ENCODE data around the genes CHRM2 and PTN.

DNA sequence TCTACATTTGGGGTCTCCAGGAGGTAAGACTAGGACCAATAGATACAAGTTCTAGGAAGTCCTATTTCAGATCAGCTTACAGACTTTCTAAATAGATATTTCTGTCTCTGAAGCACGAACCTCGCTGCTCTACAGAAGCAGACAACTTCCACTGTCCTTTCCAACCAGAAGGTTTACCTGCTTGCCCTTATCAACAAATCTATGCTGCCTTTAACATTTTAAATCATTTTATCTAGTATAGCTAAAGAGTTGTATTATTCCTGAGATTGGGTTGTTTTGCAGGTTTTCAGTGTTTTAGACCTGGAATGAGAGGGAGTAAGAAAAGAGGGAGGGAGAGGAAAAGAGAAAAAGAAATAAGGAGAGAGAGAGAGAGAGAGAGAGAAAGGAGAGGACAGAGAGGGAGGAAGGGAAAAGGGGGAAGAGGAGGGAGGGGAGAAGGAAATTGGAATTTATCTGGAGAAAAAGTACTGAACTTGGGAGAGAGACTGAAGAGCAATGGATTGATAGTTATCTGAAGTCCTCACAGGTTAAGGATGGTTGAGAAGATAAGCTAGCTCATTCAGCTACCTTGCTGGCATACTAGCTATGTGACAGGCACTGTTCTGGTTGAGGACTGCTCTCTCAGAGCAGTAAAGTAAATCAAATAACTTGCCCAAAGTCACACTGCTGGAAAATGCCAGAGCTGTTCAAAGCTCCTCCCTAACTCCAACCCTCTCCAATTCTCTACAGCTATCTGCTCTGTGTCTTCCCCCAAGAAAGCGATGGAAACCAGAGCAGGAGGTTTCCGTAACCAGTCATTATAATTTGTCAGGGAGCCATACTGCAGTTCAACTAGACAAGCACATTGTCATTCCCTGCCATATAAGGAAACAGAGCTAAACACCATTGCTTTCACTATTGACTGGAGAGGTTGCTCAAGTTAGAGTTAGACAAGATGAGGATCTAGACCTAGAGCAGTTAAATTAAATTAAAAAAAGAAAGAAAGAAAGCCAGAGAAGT, 10.6 kb downstream of the CALD1 start:
- PRO-cap: bidirectional peak, plus-strand start at position 922 of the sequence, minus-strand start at position 615 of the sequence

- PRO-cap: bidirectional peak, plus-strand start at chr7:134812074, minus-strand start at chr7:134811814
Measured at GRCh38 chr7:134811680-134811926, 32.2 kb downstream of the CALD1 start.

DNA sequence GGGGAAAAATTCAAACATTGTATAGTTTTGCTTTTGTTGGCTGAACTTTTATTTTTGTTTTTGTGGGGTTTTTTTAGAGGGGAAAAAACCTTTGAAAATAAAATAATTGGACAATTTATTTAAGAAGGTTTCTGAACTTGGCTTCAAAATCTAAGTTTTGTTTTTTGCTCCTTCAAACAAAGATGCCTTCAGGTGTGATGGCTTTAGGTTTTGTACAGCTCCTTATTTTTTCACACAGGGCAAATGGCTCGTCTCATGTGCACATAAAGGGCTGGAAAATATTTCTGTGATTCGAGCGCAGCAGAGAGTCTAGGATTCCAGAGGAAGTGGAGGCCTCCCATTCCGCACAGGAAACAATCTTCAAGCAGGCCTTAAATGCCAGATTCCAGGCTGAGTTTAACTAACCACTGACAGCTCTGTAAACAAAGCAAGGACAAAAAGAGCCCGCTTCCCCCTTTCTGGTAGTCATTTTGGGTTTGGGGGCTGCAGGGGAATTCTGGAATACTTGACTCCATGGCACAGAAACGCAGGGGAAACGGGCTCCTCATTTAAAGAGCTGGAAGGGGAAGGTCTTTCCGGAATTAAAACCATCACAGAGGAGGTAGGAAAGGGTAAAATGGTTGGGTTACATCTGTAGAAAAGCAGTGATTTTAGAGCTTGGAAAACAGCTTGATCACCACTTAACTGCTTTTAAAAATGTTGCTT, 87.2 kb downstream of the CALD1 start:
- PRO-cap: no peak

DNA sequence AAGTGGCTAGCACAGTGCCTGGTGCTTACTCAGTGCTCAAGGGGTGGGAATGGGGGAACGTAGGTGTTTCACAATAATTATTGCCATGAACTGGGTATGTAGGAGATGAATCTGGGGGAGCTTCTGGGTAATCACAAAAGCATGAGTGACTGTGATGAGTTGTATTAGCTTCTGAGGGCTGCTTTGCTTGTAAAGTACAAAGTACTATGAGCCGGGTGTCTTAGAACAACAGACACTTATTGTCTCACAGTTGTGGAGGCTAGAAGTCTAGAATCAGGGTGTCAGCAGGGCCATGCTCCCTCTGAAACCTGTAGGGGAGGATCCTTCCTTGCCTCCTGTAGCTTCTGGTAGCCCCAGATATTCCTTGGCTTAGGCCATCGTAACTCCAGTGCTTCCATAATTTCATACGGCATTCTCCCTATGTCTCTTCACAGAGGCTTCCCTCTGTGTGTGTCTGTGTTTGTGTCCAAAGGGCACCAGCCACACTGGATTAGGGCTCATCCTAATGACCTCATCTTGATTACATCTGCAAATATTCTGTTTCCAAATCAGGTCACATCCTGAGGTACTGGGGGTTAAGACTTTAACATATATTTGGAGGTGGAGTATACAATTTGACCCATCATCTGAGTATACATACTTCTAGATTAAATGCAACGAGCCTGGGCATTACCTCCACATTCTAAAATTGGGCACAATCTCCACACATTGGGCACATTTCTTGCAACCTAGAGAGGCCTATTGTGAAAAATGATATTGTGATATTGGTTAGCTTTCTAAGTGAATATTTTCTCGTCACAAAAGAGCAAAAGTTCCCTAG, 84.7 kb upstream of the AGBL3 start:
- PRO-cap: no peak

DNA sequence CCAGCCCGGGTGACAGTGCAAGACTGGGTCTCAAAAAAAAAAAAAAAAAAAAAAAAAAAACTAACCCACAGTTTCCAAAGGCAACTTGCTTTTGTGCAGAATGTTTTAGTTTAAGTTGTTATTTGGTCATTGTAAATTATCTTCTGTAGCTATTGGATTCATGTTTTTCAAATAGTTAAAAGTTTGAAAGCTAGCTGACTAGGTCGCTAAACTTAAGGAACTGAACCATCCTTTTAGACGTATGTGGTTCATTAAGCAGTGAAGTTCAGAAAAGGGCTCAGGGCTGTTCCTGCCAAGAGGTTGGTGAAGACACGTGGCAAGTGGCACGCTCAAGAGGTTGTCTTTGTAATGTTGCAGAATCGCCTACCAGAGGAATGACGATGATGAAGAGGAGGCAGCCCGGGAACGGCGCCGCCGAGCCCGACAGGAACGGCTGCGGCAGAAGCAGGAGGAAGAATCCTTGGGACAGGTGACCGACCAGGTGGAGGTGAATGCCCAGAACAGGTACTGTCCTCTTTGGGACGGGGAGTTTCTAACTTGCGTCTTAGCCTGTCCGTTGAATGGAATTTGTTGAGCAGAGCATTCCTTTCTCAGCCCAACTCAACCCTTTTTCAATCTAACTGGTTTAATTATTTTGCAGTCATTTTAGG, 57.8 kb upstream of the AGBL3 start:
- PRO-cap: no peak

- PRO-cap: bidirectional peak, plus-strand start at chr7:134995212, minus-strand start at chr7:134995130; unidirectional peak, minus-strand start at chr7:134995447
Measured at GRCh38 chr7:134994951-134996125, 9.0 kb downstream of the AGBL3 start.

- PRO-cap: bidirectional peak, plus-strand start at chr7:135147299, minus-strand start at chr7:135147268; bidirectional peak, plus-strand start at chr7:135147361, minus-strand start at chr7:135147403
Measured at GRCh38 chr7:135147087-135147668, 694 bp upstream of the TMEM140 start.

DNA sequence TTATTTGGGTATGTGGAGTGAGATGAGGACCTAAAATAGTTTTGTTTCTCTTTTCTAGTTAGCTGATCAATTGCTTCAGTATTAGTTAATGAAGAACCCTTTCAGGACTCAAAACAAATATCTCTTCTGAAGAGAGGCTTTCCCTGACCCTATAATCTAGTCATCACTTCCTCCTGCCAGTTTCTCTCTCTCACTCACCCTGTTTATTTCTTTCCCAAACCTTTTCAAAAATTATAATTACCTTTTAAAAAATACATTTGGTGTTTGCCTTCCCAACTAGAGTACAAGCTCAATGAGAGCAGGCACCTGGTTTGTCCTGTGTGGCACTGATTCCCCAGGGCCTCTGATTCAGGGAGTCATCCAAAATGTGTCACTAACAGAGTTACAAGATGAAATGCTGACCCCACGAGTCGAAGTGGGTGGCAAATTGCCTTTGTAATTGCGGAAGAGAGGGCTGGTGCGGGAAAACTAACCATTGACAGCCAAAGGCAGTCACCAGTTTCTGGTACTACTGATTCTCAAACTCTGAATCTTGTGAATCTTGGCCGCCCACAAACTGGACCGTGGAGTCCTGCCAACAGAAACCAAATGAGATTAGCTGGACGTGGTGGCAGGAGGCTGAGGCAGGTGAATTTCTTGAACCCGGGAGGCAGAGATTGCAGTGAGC, 2.4 kb downstream of the TMEM140 start:
- PRO-cap: bidirectional peak, plus-strand start at position 580 of the sequence, minus-strand start at position 328 of the sequence

- PRO-cap: unidirectional peak, plus-strand start at chr7:135169314; unidirectional peak, plus-strand start at chr7:135169381; bidirectional peak, plus-strand start at chr7:135169614, minus-strand start at chr7:135169454
Measured at GRCh38 chr7:135168764-135169520, 1.6 kb downstream of the CYREN start.

DNA sequence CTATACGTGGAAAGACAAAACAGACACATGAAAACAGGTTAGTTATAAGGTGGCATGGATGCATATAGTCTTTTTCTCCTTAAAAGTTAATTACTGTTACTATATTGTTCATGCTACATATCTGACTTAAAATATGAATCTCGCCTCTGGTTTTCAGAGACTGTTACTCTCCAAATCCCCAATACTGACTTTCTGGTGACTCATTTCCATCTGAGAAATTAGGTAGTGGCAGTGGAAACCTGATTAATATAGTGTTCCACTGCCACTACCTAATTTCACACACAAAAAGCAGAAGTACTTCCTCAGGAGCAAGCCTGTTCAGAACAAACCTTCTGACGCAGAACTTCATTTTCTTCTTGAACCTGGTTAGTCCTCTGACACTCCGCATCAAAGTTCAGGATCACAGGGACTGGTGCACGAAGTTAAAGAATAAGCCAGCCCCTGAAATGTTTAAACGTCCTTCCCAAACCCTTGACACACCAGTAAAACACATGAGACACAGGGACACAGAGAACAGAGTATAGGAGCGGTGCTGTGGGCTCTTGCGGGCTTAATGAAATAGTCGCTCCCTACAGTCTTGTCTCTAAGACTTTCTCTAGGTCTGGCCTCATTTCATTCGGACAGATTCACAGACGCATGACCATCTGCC, 4.4 kb downstream of the WDR91 start:
- PRO-cap: no peak

GRCh38 chr7:135262967-135263510, 29.4 kb downstream of the STRA8 start:
- PRO-cap: unidirectional peak, minus-strand start at chr7:135263245

DNA sequence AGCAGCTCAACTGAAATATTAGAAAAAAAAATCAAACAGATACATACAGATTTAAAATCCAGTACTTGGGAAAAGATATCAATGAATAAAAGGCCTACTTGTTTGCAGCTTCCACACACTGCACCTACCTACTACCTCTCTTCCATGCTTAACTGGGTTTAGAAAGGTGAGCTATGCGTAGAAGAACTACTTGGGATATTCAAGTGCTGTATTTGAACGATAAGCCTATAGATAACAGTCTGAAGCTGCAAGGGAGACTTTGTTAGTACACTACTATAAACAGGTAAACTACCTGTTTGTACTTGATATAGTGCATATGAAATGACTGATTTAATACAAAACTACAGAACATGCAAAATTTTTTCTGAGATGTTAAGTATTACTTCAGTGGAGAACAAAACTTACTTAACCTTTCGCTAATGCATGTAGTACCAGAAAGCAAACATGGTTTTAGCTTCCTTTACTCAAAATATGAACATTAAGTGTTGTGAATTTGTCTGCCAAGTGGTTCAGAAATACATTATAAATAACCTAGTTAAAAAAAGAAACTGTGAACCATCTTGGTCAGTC, 50.0 kb downstream of the MTPN start:
- PRO-cap: no peak

- PRO-cap: no peak
Measured at GRCh38 chr7:135927686-135928634, 49.2 kb downstream of the MTPN start.

DNA sequence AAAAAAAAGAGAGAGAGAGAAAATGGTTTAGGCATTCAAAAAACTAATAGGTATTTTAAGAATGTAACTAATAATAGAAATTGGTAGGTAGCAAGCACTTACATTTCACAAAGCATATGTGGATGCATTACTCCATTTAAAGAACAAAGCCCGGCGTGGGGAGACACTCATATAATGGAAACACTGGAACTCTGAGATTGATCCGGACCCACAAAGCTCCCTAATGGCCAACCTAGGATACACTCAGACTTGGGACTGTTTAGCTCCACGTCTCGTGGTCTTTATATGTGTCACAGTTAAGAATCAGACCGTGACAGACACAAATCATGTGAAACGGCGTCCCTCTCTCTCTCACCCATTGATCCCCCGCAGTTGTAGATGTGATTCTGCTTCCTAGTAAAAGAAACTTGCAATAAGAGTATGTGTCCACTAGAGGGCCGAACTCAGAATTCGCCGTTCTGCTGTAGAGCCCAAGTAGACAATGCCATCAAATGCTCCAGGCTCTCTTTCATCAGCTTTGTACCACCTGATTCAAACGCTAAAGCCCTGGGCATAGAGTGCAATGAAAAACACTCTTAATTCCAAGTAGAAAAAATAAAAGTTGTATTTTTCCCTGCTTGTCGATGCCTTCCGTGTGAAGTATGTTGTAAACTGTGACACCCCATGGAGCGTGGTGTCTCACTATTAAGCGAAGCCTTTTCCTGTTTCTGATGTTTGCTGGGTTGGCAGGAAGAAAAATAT, 429.0 kb upstream of the MTPN start:
- PRO-cap: no peak

DNA sequence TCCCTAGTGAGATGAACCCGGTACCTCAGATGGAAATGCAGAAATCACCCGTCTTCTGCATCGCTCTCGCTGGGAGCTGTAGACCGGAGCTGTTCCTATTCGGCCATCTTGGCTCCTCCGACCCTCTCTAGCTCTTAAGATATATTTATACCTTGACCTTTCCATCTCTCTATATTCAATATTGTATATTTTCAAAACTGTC, 442.8 kb upstream of the MTPN start:
- PRO-cap: no peak

- PRO-cap: no peak
Measured at GRCh38 chr7:136868276-136869562, at the start of gene CHRM2. TSS of gene CHRM2 (plus strand) at chr7:136868652.

- PRO-cap: bidirectional peak, plus-strand start at chr7:137343772, minus-strand start at chr7:137343568
Measured at GRCh38 chr7:137343173-137344110, at the start of gene PTN. TSS of gene PTN (minus strand) at chr7:137343733.

GRCh38 chr7:137347312-137347830, 3.8 kb upstream of the PTN start:
- PRO-cap: no peak

DNA sequence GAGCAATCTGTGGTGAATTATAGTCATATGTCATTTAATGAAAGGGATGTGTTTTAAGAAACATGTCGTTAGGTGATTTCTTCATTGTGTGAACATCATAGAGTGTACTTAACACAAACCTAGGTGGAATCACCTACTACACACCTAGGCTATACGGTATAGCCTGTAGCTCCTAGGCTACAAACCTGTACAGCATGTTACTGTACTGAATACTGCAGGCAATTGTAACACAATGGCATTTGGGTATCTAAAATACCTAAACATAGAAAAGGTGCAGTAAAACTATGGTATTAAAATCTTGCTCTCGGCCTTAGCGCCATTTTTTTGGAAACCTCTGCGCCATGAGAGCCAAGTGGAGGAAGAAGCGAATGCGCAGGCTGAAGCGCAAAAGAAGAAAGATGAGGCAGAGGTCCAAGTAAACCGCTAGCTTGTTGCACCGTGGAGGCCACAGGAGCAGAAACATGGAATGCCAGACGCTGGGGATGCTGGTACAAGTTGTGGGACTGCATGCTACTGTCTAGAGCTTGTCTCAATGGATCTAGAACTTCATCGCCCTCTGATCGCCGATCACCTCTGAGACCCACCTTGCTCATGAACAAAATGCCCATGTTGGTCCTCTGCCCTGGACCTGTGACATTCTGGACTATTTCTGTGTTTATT, 170.1 kb upstream of the PTN start:
- PRO-cap: no peak

- PRO-cap: no peak
Measured at GRCh38 chr7:137899275-137899941, 52.6 kb upstream of the DGKI start.